Fibroblast of villous mesenchyme (primary cell): ENCODE measurements around a stretch of chr7.

DNA sequence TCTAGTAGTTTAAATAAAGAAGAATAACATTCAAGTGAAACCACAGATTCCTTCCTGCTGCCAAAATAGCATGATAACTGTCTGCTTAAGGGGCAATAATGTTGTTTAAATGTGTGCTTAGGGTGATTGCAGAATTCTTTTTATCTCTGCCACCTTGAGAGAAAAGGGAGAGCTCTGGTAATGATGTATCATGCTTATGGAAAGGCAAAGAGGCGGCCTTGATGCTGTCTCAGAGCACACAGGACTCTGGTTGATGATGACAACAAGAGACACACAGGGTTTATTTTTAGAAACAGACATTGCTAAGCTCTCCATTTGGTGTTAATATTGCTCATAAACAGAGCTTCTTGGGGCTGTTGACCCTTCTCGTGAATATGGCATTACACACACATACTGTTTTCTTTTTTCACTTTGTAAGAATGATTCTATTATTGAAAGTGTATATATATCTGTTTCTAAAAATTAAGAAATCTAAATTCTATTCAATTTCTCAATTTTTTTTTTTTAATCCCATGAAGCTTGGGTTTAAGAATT is 10.6 kb downstream of the HDAC9 start:
- CAGE, long polyA plus RNA, result no peak

GRCh38 chr7:20193389-20193888 is 23.7 kb downstream of the MACC1 start:
- CAGE, long polyA plus RNA, result no peak

DNA sequence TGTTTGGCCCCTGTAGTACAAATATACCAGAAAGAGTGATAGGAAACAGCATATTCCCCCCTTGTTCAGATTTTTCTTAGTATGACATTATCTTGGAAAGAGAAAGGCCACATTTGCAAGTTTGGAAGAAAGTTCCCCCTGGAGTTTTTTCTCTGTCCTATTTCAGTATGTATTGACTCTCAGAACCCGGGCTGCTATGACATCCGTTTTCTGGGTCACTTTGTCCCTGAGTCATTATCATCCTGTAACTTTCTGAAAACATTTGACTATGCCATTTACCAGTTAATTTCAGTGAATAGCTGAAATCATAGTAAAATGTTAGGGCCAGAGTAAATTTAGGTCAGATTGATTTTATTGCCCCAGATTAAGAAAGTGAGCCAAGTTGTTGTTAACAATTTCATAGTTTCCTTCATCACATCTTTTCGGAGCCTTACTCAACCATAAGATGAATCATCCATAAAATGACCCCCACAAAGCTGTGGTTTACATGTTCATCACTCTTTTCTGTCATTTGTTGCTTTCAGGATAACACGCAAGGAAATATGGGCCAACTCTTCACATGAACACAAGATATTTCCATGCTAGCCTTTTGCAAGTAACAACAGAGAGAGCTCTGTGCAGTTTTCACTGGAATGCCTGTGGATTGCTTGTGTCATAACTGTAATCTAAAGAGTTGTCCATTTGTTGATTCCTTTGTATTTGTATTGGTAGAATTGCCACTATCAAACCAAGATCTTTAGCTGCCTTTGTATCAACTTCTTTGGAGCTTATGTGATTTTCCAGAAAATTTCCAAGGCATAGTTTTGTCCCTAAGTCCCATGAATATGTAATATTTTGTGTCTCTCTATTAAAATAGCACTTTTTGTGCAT is 3.9 kb upstream of the MACC1 start:
- CAGE, long polyA plus RNA, result no peak

DNA sequence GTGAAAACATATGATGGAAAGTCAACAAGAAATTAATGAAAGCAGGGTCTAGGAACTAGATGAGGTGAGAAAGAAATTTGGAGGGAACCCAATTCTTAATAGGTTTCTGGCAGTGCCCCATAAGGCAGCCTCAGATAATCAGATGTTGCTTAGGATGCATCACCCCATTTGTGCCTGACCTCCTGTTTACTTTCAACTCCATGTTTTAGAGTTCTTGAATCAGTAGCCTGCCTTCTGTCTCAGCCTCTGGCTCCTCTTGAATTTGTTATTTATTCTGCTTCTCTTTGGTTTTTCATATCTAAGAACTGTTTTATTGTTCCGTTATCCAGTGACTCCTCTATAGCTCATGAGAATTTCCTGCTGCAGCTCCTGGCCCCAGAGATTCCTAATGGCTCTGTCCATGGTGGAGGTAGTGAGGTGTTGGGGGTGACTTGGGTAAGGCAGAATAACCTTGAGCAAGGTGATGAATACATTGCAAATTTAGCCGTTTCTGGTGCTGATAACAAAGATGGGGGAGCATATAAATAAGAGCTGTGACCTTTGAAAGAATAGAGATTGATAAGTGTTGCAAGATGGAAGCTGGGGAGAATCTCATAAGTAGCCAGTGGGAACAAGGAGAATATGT is 17.6 kb downstream of the ITGB8 start:
- CAGE, long polyA plus RNA, result no peak

DNA sequence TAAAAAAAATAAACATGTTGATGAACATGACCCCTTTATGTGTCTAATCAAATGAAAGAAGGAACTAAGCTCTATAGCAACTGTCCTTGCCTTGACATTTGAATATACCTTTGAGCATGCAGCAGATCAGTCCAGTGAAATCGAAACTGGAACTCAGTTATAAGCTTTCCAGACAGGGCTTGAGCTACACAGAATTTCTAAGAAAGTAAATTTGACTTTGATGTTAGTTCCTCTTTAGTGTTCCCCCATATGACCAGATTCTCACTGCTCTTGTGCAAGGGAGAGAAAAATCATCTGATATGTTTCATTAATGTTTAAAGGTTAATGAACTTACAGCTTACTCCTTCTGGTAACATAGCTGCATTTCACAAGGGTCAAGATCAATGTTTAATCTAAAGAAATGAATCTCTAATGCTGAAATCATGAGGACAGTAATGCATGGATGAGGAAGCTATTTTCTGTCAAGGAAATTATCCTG is 74.9 kb upstream of the SP4 start:
- CAGE, long polyA plus RNA, result no peak

DNA sequence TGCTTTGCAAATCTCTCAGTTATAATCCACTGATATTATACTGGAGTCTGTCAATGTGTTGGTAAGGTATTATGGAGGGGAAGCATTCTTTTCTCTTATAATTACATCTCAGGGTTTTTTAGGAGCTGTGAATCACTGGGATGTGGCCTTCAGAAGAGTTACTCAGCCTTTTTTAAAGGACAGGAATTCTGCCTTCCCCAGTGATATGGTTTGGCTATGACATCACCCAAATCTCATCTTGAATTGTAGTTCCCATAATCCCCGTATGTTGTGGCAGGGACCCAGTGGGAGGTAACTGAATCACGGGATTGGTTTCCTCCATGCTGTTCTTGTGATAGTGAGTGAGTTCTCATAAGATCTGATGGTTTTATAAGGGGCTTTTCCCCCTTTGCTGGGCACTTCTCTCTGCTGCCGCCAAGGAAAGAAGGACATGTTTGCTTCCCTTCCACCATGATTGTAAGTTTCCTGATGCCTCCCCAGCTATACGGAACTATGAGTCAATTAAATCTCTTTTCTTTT is 94.8 kb downstream of the CDCA7L start:
- CAGE, long polyA plus RNA, result no peak

GRCh38 chr7:22121823-22122638 is 176.3 kb upstream of the CDCA7L start:
- CAGE, long polyA plus RNA, result no peak

- CAGE, long polyA plus RNA, result no peak
These were observed 82.1 kb downstream of the RAPGEF5 start for GRCh38 chr7:22274698-22275500.

GRCh38 chr7:22318426-22318987 is 38.4 kb downstream of the RAPGEF5 start:
- CAGE, long polyA plus RNA, result no peak

DNA sequence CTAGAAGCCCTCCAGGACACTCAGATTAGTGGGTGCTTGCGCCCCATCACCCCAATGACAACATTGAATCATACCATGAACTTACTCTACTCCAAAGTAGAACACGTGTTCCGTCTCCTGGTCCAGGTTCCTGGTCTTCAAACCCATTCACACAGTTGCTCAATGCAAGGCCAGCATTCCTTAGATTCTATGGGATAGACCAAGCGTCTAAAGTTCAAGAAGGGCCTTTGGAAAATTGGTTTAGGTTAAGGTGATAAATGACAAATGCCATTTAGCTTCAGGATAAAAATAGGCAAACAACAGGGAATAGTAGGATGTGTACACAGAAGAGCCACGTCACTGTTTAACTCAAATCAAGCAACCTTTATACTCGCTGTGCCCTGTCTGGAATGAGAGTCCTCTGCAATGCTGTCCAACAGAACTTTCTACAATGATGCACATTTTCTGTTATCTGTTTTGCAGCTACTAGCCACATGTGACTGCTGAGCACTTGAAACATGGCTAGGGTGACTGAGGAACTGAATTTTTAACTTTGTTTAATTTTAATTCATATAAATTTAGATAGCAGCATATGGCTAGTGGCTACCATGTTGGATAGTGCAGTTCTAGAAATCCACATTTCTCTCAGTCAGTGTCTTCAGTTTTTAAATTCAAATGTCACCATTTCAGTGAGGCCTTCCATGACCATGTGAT is 2.4 kb upstream of the RAPGEF5 start:
- CAGE, long polyA plus RNA, result no peak

DNA sequence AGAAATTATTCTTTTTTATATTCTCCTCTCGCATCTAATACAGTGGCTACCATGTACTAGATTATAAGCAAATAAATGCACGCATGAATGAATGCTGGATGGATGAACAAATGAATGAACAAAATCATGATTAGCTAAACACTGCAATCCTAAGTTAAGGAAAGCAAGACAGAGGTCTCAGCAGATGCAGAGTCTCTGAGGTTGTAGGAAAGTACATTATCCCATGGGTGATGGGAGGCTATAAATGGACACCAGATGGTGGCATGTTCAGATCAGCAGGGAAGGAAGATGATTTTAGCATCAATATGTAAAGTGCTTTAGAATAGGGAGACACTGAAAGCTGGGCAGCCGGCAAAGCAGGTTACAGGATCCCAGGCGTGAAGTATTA is 7.9 kb upstream of the RAPGEF5 start:
- CAGE, long polyA plus RNA, result no peak

DNA sequence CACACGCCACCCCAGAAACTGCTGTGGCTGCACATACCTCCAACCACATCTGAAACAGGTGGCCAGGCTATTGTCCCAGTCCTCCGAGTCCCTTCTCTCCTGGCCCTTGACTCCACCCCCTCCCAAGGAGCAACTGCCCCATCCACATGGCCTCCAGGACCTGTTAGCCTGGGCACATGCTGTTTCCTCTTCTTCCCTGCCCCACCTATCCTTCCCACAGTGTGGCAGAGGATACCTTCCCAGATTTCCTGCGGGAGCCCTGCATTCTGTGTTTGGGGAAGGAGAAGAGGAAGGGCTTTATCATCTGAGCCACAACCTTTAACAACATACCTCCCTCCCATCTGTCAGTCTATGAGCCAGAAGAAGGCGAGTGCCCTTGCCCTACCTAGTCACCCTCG is 11.9 kb downstream of the STEAP1B start:
- CAGE, long polyA plus RNA, result no peak

- CAGE, long polyA plus RNA, result no peak
These were observed 83.2 kb upstream of the STEAP1B start for GRCh38 chr7:22583123-22583615.

- CAGE, long polyA plus RNA, result no peak
These were observed 8.9 kb upstream of the IL6 start for GRCh38 chr7:22717845-22718811.

GRCh38 chr7:22722473-22723000 is 4.5 kb upstream of the IL6 start:
- CAGE, long polyA plus RNA, result no peak

DNA sequence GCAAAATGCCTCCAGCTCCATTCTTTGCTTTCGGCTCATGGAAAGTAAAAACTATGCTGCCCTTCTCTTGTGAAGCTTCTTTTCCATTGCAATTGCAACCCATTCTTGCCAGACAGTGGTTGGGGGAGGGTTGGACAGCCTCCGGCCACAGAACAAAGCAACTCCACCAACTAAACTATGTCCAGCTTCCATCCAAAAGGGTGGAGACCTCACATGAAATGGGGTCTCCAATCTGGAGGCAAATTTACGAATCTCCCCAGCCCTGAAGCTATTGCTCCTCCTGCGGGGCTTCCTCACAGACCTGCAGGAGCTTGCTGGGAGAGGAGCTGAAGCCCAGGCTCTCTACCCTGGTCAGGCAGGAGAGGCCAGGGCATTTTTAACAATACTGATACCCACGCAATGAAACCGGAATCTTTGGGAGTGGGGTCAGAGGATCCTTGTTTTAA is 543 bp downstream of the GPNMB start:
- CAGE, long polyA plus RNA, result no peak

- CAGE, long polyA plus RNA, result no peak
These were observed 6.3 kb upstream of the IGF2BP3 start for GRCh38 chr7:23476278-23477233.

DNA sequence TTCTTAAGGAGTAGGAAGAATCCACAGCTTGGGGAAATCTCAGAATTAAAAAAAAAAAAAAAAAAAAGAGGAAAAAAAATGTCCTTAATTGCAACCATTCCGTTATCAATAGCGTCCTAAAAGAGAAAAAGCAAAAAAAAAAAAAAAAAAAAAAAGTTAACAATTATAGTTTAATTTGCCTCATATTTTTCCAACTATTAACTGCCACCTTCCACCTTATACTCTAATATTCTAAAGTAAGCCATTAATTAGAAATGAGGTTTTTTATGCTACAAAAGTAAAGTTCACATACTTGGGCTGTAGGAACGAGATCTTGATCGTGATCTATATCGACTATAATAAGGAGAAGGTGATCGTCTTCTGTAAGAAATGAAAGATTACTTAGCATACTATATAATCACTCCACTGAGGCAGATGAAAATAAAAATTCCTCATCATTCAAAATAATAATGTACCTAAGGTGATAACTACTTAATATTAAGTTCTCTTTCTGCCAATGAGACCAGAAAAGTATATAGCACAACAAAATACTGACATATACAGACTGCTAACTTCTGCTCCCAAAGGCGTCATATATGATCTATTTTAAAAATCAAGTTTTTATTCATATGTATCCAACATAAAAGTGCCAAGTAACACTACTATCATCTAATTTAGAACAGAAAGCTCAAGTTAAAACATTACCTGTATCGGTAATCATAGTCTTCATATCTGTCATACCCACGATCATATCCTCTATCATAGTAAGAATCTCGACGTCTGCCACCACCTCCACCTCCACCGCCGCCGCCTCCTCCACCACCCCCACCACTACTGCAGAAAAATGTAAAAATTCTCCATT is 26.1 kb downstream of the TRA2A start:
- CAGE, long polyA plus RNA, result no peak

DNA sequence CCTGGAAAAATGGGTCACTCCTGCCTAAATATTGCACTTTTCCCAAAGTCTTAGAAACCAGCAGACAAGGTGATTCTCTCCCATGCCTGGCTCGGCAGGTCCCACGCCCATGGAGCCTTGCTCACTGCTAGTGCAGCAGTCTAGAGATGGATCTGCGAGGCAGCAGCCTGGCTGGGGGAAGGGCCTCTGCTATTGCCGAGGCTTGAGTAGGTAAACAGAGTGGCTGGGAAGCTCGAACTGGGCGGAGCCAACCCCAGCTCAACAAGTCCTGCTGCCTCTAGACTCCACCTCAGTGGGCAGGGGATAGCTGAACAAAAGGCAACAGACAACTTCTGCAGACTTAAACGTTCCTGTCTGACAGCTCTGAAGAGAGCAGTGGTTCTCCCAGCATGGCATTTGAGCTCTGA is 134.8 kb downstream of the STK31 start:
- CAGE, long polyA plus RNA, result no peak

GRCh38 chr7:24596770-24597946 is 23.9 kb downstream of the PALS2 start:
- CAGE, long polyA plus RNA, result no peak